BJ (cell line): Measurements from ENCODE around the genes CCN2, STX7 and TAAR5.

DNA sequence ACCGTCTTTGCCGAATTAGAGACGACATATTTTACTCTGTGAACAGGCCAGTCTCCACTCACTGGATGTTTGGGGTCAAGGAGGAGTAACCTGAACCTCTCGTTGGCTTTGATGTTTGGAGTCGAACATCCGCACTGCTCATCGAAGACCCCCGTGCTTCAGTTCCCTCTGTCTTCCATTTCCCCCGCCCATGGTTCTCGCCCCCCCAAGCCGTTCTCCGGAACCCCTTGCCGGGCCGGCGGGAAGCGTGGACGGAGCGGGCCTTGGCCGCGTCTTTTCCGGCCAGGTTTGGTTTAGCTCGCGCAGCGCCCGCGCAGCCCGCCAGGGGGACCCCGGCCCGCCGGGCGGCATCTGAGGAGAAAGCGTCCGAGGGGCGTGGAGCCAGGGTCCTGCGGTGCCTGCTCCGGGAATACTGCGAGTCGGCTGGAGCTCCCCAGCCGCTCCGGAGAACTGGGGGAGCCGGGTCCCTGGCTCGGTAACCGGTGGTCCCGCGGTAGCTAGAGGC is 617 bp upstream of the TMEM200A start:
- CAGE, long polyA plus RNA = no peak
- RRBS = 2% methylated on average over 24 of the region's 45 CpGs

GRCh38 chr6:130853427-130853798 is 26.2 kb downstream of the SMLR1 start:
- CAGE, long polyA plus RNA = no peak
- RRBS = no CpG with 5 or more reads among the region's 4 CpGs

DNA sequence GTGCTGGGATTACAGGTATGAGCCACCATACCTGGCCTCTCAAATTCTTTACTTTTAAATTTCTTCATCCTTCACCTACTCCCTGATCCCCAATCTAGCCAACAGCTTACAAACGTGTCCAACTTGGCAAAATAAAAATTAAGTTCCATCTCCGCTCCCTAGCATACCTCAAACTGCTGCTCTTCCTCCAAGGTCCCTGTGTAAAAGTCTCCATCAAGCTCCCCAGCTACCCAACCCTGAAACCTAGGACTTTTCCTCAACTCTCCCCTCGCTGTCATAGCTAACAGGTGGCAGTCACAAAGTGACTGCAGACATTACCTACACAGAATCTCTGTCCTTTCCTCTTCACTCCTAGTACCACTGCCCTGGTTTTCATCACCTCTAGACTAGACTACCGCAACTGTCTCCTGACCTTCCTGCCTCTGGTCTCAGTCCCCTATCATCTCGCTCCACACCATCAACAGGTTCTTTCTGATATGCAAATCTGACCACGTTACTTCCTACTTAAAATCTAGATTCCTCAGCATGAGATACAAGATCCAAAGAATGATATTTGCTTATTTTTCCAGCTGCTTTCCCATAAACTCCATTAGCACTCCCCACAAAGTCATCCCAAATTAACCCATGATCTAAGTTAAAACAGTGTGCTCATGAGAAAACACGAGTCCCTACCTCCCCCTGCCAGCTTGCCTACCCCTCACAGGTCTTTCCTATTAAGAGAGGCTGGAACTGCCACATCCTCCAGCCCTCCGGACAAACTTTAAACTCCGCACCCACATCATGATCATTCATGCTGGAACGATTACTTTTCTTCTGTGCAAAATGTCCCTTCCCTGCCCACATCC is 93.8 kb downstream of the SMLR1 start:
- CAGE, long polyA plus RNA = no peak
- RRBS = no CpG with 5 or more reads among the region's 10 CpGs

- CAGE, long polyA plus RNA = no peak
- RRBS = no CpG with 5 or more reads among the region's 5 CpGs
Observed at GRCh38 chr6:131024689-131025414, 38.2 kb downstream of the EPB41L2 start.

DNA sequence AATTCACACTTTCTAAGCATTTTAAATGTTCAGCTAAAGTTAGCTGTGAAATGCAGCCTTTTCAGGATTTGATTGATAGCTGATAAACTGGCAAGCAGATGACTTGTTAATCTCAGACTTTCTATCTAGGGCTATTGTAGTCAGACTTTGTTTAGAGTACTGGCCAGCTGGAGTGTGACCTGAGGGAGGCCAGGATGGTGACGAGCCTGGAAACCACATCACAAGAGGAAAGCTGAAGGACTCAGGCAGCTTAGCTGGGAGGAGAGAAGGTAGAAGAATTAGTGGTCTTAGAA is 123.8 kb downstream of the AKAP7 start:
- CAGE, long polyA plus RNA = no peak
- RRBS = no CpG with 5 or more reads among the region's 1 CpG

DNA sequence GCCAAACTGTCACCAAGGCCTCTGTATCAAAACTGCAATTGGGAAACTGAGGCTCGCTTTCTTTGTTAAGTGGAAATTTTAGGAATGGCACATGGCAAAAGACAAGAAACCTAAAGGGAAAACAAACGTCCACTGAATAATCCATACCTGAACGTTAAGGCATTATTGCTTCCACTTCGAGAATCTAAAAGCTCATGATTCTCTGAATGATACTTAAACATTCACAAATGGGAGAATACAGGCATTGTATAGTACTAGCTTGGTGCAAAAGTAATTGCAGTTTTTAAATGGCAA is 7.1 kb downstream of the ARG1 start:
- CAGE, long polyA plus RNA = no peak
- RRBS = no CpG with 5 or more reads among the region's 4 CpGs

- CAGE, long polyA plus RNA = start-site peak on the plus strand at chr6:131948180-131948300, 19 and 16 reads in 2 replicates
- RRBS = no CpG with 5 or more reads among the region's 2 CpGs
Observed at GRCh38 chr6:131948084-131948494, 3.1 kb downstream of the CCN2 start.

DNA sequence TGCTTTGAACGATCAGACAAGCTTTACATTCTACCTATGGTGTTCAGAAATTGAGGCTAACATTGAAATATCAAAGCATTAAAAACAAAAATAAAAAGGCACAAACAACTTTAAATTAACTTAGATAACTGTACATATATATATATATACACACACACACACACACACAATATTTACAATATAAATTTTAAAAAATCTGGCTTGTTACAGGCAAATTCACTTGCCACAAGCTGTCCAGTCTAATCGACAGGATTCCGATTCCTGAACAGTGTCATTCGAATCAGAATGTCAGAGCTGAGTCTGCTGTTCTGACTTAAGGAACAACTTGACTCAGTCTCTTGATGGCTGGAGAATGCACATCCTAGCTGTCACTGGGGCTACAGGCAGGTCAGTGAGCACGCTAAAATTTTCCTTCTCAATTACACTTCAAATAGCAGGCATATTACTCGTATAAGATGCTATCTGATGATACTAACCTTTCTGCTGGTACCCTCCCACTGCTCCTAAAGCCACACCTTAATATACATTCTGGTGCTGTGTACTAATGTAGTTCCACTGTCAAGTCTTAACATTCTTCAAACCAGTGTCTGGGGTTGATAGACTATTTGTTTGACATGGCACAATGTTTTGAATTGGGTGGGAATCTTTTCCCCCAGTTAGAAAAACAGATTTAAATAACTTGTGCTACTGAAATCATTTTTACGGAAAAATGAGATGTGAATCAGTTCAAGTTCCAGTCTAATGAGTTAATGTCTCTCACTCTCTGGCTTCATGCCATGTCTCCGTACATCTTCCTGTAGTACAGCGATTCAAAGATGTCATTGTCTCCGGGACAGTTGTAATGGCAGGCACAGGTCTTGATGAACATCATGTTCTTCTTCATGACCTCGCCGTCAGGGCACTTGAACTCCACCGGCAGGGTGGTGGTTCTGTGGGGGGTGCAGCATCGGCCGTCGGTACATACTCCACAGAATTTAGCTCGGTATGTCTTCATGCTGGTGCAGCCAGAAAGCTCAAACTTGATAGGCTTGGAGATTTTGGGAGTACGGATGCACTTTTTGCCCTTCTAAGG is 2.3 kb downstream of the CCN2 start:
- CAGE, long polyA plus RNA = start-site peak on the minus strand centred at position 498 of the sequence, 43 bp wide, 116 and 109 reads in 2 replicates
- RRBS = 3% methylated on average over 4 of the region's 18 CpGs

DNA sequence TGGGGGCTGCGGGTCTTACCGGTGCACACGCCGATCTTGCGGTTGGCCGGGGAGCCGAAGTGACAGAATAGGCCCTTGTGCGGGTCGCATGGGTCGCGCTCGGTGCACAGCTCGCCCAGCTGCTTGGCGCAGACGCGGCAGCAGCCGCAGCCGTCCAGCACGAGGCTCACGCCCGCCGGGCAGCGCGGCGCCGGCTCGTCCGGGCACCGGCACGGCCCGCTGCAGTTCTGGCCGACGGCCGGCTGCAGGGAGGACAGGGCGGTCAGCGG is 487 bp downstream of the CCN2 start:
- CAGE, long polyA plus RNA = no peak
- RRBS = 2% methylated on average over 3 of the region's 36 CpGs

DNA sequence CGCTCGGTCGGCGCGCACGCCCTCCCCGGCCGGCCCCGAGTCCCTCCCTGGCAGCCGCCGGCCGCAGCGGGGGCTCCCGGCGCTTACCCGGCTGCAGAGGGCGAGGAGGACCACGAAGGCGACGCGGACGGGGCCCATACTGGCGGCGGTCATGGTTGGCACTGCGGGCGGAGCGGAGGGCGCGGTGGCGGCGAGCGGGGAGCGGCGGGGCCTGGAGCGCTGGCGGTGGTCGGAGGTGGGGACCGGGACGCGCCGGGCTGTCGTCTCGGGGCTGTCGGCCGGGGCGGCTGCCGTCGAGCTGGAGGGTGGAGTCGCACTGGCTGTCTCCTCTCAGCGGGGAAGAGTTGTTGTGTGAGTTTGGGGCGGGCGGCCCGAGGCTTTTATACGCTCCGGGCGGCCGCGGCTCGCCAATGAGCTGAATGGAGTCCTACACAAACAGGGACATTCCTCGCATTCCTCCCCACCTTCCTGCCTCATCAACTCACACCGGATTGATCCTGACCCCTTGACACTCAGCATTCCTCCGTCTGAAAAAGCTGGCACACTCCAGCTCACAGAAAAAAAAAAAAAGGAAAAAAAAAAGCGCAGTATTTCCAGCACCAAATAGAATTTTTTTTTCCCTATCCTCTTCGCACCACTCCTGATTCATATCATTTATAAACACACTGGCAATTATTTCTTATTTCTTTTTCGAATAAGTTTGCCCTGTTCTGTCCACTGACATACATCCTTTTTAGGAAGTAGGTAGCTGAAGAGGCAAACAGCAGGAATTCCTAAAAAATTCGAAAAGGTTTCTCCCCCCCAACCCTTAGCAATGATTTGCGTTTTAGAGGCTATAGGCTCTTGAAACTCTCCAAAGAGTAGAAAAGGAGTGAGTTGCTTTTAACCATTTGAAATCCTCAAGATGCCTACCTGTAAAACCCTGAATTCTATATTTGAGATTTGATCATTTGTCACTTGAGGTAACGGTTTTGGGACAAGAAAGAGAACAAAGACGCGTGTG is at the start of gene CCN2:
Gene CCN2 (minus strand): TSS at position 353 of the 1,003 bp plus-strand sequence.
- CAGE, long polyA plus RNA = no peak
- RRBS = under 1% methylated on average over 22 of the region's 70 CpGs

GRCh38 chr6:132123127-132123334 is 171.9 kb upstream of the CCN2 start:
- CAGE, long polyA plus RNA = no peak

- CAGE, long polyA plus RNA = no peak
- RRBS = no CpG with 5 or more reads among the region's 9 CpGs
Observed at GRCh38 chr6:132391756-132392277, 9.5 kb downstream of the MOXD1 start.

GRCh38 chr6:132439690-132440251 is 38.5 kb upstream of the MOXD1 start:
- CAGE, long polyA plus RNA = no peak
- RRBS = no CpG with 5 or more reads among the region's 5 CpGs

DNA sequence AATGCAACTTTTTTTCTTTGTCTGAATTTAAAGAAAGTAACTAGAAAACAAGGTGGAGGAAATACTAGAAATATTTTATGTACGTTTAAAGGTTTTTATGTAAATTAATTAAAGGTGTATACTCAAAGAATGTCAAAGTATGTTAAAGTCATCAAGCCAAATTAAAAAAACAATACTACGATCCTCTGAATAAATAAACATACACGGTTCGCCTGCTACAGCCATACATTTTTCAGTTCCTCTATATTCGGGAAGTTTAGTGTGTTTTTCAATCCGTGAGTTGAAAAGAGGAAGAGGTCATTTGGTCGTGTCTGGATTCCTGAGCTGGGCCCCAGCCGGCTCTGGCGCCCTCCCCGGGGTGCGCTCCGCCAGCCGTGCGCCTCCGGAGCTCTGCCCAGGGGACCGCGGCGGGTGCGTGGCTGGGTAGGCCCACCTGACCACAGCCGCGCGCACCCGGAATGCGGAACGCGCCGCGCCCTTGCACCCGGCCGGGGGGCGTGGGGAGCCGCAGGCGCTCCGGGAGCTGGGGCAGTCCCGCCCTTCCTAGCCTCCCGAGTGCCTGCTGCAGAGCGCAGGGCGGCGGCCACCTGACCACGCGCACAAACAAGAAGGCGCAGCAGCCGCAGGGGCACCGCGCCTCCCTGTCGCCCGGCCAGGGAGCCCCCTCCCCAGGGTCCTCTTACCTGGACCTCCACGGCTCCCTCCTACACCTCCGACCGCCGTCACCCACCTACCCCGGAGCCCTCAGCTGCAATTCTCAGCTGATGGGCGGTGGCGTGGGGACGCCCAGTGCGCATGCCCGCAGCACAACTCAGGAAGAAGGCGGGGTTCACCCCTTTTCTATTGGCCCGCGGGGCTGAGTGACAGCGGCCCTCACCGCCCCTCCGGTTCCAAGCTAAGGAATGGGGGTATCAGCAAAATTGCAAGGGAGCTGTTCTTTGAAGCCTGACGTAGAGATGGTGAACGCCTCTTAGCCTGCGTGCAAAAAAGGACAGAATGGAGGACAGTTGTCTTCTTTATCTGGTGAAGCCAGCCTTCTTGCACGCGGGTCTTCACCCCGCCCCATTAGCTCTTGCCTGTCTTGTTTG is at the start of gene STX7:
Gene STX7 (minus strand): TSS at position 793 of the 1,088 bp plus-strand sequence.
- CAGE, long polyA plus RNA = start-site peak on the minus strand centred at position 749 of the sequence, 93 bp wide, 2,648 and 2,060 reads in 2 replicates
- RRBS = under 1% methylated on average over 14 of the region's 69 CpGs

GRCh38 chr6:132589551-132589922 is at the start of gene TAAR5:
TAAR5 (minus strand) TSS chr6:132589741.
- CAGE, long polyA plus RNA = no peak
- RRBS = no CpG with 5 or more reads among the region's 2 CpGs

DNA sequence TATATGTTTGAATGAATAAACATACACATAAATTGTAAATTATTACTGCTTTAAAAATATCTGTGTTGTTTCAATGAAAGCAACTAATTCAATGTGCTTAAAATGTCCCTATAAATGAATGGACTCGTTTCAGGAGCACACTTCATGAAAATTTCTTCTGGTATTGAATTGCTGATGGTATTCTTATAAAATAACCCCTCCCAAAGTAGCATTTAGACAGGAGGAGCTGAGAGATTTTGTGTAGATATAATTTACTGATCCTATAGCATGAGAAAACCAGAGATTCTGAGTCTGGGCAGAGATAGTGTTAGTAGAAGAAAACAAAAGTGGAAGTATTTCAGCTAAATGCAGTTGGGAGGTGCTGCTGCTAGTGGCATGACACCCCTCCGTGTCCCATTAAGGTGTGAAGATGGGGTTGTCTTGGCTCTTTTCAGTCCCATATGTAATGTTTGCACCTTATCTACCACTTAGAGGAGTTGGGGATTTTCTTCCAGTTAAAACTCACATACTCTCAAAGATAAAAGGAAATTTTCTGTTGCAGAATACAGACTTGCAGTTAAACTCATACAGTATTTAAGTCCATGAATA is 11.7 kb downstream of the TAAR2 start:
- CAGE, long polyA plus RNA = no peak
- RRBS = no CpG with 5 or more reads among the region's 2 CpGs

GRCh38 chr6:132719654-132720322 is 5.9 kb upstream of the VNN1 start:
- CAGE, long polyA plus RNA = no peak
- RRBS = no CpG with 5 or more reads among the region's 8 CpGs

DNA sequence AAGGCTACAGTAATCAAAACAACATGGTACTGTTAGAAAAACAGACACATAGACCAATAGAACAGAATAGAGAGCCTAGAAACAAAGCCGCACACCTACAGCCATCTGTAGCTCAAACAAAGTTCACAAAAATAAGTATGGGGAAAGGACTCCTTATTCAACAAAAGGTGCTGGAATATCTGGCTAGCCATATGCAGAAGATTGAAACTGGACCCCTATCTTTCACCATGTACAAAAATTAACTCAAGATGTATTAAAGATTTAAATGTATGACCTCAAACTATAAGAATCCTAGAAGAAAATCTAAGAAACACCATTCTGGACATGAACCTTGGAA is 18.9 kb upstream of the VNN1 start:
- CAGE, long polyA plus RNA = no peak
- RRBS = no CpG with 5 or more reads among the region's 1 CpG

DNA sequence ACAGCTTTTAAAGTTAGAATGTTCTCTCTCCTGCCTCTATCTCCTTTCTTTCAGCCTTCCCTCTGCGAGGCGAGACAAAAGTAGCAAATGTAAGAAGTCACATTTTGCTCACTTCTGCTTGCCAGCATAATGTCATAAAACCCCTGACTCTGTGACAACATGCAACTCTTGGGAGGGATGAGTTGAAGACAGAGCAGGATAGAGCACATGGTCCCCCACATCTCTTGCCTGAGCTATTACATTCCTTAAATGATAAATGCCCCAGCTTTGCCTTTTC is 5.1 kb downstream of the SLC18B1 start:
- CAGE, long polyA plus RNA = no peak
- RRBS = no CpG with 5 or more reads among the region's 2 CpGs

DNA sequence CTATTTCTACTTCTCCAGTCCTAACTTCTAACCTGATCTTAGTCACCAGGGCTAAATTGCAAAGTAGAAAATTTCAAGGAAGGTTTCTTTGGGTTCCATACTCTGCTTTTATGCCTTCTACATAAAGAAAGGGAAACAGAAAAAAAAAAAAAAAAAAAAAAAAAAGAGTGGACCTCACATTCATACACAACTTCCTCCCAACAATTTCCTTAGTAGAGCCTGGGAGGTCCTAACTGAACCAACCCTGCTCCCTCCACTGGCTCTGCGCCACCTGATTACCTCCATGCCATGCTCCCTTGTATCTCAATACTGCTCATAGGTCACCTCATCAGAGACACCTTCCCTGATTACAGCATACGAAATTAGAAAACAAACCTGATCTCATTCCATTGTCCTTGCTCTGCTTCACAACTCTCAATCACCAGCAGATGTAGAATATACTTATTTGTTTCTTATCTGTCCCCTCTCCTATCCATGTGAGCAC is 134.3 kb upstream of the EYA4 start:
- CAGE, long polyA plus RNA = no peak
- RRBS = no CpG with 5 or more reads among the region's 2 CpGs